Progenitor cell of endocrine pancreas (in vitro differentiated cells): ENCODE results near the genes SLC35G2 and COPB2.

DNA sequence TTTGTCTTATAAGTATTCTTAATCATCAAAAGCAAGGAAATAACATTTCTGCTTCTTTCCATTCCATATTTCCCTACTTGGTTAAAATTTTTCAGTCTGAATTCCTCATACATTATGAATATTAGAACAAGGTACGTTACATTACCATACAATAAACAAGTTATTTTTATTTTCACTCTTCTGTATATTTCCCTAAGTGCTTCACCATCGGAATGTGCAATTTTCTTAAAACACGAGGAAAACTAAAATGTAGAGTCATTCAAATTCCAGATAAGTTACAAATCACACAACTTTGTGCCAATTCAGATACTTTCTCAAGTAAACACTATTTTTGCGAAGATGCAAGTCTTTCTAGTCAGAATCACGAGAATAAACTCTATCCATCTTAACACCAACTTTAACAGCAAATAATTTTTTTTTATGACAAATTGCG is 1.4 kb downstream of the STAG1 start:
- PRO-cap, result no peak

- PRO-cap, result bidirectional peak, plus-strand start at chr3:136819177, minus-strand start at chr3:136819030; bidirectional peak, plus-strand start at chr3:136819348, minus-strand start at chr3:136819293; unidirectional peak, minus-strand start at chr3:136819537; bidirectional peak, plus-strand start at chr3:136819894, minus-strand start at chr3:136819581
These were observed at the start of gene SLC35G2 for GRCh38 chr3:136818802-136819668. Gene SLC35G2 (plus strand): TSS chr3:136819126.

DNA sequence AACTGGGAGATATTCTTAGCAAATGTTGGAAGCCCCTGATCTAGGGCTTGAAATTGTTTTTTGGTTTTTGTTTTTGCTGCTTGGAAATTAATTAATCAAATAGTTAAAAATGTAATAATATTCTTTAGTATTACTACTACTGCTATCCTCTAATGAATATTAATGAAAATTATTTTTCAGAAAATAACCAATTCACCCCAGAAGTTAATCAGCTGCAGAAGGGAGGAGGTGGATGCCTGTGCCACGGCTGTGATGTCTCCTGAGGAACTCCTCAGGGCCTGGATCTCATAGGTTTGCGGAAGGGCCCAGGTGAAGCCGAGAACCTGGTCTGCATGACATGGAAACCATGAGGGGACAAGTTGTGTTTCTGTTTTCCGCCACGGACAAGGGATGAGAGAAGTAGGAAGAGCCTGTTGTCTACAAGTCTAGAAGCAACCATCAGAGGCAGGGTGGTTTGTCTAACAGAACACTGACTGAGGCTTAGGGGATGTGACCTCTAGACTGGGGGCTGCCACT is 52.2 kb downstream of the IL20RB start:
- PRO-cap, result no peak

- PRO-cap, result no peak
These were observed 50.2 kb upstream of the SOX14 start for GRCh38 chr3:137713996-137714300.

DNA sequence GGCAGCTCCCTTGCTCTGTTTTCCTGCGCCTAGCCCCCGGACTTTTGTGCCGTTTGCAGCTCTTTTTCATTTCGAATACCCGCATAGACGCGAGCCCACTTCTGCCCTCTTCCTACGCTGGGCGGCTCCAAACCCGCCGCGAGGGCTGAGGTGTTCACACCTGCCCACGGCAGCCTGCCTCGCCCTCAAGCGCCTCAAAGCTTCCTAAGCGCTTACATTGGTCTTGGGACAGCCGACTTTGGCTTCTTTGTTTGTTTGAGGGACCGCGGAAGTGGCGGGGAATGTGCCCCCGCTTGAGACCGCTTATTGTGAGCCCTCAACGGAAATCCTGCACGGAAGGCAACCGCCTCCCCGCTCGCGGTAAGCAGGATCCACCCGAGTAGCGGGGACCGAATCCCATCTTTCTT is 7.7 kb downstream of the SOX14 start:
- PRO-cap, result no peak

- PRO-cap, result no peak
These were observed 1.2 kb downstream of the ARMC8 start for GRCh38 chr3:138188375-138188653.

- PRO-cap, result no peak
These were observed 68.5 kb downstream of the ARMC8 start for GRCh38 chr3:138255570-138256043.

- PRO-cap, result no peak
These were observed 26.2 kb downstream of the NME9 start for GRCh38 chr3:138303447-138303903.

GRCh38 chr3:138389955-138390812 is 41.8 kb downstream of the MRAS start:
- PRO-cap, result no peak

DNA sequence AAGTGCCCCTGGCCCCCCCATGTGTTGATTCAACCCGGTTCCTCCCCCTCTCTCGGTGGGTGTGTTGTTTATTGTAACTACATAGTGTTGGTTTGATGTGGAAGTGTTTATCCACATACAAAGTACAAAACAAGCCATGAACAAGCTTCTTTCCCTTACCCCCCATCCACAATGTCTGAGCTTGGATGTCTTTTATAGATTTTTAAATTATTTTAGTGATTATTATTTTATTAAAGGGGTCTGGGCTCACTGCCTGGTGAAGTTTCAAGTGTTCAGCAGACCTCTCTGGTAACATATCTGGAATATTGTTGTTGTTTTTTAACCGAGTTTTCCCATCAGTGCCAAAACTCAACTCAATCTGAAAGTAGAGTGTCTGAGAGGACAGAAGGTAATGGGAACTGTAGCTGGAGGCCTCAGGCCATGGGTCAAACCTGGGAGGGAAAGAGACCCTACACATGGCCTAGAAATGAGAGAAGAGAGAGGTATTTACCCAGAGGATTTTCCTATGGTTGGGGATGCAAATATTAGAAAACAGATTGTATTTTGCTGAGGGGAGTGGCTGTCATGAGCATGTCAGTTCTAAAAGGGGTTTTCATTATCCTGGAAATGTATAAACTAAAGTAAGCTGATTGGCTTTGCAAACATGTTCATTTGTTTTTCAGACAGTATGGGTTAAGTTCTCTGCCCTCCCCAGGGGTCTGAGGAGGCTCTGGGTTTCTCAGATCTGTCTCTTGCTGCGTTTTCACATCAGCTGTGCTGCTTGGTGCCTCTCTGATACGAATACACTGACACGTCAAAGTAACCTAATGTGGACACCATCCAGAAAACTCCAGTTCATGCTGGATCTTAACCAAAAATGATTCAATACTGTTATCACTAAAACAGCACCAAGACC is 31.7 kb upstream of the ESYT3 start:
- PRO-cap, result no peak

- PRO-cap, result no peak
These were observed 59.1 kb downstream of the CEP70 start for GRCh38 chr3:138534823-138535561.

- PRO-cap, result no peak
These were observed 110.3 kb downstream of the PIK3CB start for GRCh38 chr3:138724369-138724873.

DNA sequence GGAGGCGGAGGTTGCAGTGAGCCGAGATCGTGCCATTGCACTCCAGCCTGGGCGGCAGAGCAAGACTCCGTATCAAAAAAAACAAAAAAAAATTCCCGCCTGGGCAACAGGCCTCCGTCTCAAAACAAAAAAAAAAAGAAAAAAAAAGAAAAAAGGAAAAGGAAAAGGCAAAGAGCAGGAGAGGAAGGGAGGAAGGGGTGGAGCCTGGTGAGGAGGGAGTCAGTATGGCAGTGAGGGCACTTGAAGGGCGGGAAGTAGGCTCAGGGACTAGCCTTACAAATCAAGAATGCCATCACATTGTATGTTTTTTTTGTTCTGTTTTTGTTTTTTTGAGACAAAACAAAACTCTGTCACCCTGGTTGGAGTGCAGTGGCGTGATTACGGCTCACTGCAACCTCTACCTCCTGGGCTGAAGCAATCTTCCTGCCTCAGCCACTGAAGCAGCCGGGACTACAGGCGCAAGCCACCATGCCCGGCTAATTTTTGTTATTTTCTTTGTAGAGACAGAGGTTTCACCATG is 10.4 kb upstream of the PIK3CB start:
- PRO-cap, result no peak

- PRO-cap, result unidirectional peak, minus-strand start at chr3:138915870; unidirectional peak, minus-strand start at chr3:138915971; unidirectional peak, minus-strand start at chr3:138916026
These were observed 31.0 kb downstream of the FOXL2 start for GRCh38 chr3:138915806-138916530.

DNA sequence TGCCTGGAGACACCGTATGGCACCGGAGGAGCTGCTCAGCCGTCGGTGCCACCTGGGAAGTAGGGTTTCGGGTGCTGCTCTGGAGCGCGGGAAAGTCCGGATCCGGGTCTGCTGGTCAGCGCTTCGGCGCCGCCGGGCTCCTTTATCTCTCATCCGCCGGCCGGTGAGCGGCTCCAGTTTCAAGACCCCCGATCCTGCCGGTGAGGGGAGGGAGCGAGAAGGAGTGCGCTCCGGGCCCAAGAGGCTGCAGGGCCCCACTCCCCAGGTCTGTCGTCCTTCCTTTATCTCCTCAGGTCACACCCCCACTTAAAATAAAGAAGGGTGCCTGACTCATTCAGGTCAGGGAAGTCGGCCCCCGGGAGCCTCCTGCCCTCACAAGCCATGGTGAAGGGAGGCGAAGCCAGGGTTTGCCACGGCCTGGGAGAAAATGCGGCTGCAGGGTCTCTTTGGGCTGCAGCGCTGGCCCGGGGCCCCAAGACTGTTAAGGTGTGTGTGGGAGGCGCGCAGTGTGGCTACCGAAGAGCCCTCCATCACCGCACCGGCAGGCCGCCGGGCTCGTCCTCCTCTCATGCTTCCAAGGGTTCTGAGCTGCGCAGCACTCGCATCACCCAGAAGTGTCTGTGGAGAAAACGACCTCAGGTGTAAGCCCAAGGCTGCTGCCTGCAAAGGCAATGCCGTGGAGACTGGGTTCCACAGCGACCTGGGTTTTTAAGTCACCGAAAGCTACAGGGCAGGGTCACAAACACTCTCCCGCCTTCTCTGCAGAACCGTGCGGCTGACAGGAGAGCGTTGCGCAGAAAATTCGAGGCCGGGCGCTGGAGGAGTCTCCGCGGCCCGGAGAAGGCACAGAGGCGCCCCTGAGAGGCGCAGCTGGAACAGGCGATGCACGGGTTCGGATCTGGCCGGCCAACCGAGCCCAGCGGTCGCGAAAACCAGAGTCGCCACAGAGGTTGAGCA is 8.8 kb downstream of the FOXL2 start:
- PRO-cap, result no peak

DNA sequence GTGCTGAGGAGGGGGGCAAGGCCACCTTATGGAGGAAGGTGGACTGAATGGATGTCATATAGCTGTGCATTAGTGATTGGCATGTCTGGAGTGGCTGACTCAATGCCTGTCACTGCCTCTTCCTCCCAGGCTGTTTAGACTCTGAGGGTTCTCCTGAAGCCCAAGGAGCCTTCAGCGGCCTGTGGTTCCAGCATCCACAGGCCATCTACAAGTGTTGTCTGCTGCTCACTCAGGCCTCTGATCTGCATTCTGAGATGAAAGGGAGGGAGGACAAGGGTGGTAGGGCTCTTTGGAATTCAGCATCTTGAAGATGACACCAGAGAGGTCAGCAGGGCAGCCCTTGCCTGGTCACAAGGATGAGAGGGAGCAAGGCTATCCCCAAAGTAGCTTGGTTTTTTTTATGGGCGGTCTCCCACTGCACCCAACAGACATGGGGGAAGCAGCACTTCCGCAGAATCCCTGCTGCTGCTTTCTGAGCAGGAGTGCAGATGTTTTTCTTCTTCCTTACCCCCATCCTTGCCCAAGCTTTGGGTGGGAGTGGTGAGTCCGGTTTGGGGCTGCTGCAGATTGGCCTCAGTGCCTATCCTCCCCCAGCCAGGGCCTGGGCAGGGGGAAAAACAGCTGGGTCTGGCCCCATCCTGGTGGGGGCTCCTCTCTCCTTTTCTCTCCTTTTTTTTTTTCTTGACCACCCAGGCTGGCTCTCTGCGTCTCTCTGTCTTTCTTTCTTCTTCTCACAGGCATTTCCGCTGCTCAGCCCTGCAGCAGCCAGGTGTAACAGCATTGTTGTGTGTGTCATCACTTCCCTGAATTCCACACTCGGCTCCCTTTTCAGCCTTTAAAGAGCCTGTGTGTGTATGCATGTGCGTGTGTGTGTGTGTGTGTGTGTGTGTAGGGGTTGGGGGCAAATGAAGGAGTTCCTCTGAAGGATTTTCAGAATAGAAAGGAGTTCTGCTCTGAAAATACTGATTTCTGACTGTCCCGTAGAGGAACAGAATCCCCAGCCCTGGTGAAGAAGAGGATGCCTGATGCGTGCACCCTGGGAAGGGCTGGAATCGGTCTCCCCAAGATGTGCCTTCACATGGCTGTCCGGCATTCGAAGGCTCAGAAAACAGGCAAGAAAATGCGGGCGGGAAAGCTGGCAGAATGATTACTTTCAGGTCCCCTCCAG is 1.9 kb downstream of the FOXL2NB start:
- PRO-cap, result no peak

DNA sequence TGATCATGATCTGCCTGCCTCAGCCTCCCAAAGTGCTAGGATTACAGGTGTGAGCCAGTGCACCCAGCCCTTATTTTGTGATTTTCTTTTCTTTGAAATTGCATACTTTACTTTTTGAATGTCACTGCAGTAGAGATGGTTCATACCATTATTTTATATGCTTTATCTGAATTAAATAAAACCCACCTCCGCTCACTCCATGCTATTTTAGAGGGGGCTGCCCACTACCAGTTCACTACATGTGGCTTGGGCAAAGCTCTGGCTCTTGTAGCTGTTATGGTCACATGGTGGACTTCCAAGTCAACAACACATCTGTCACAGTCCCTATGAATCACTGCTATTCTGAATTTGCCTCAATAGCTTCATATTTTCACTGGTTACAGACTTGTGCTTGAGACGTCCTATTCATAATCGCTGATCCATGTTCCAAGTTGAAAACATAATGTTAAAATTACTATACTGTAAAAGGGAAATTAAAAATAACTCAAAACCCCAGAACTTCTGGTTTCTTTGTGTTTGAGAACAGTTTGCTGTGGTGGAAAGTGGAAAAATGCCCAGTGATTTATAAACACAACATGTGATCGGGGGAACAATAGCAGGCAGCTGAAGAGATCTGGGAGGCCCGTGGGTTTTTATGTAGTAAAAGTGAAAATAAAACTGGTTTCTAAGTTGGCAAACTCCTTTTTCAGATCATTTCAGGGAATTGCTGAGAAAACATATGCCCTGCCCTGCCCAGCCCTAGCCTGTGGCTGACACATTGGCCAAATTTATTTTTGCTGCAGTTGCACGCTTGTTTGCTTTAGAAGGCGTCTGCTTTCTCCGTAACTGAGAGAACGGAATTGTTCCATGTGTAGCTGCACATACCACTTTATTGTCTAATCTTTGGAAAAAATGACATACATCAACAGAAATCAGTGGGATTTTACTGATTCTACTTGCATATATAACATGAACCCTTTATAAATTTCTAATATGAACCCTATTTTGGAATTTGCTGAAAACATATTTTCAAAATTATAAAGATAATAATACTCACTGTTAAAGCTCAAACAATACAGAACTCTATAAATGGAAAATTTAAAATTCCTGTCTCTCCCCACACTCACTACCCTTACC is 128.9 kb upstream of the PRR23C start:
- PRO-cap, result no peak

- PRO-cap, result bidirectional peak, plus-strand start at chr3:139389409, minus-strand start at chr3:139389296; bidirectional peak, plus-strand start at chr3:139389875, minus-strand start at chr3:139389643
These were observed at the start of gene COPB2 for GRCh38 chr3:139388945-139389736. Gene COPB2 (minus strand): TSS chr3:139389647.

DNA sequence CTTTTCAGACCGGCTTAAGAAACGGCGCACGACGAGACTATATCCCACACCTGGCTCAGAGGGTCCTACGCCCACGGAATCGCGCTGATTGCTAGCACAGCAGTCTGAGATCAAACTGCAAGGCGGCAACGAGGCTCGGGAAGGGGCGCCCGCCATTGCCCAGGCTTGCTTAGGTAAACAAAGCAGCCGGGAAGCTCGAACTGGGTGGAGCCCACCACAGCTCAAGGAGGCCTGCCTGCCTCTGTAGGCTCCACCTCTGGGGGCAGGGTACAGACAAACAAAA is 51.6 kb upstream of the RBP1 start:
- PRO-cap, result unidirectional peak, minus-strand start at position 147 of the sequence; unidirectional peak, minus-strand start at position 171 of the sequence

- PRO-cap, result no peak
These were observed 9.5 kb downstream of the CLSTN2 start for GRCh38 chr3:139944461-139944881.